IMR-90 (cell line): ENCODE data around the genes SMIM10L2A, CT45A5, CT45A2 and FHL1.

DNA sequence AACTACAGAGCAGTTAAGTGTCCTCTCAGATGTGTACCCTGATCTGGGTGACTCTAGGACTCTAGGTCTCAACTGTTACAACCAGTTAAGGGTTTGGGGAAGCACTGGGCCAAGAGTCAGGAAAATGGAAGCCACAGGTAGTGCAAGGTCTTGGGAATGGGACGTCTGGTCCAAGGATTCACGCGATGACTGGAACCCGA is 362 bp upstream of the HPRT1 start:
- RRBS: no CpG with 5 or more reads among the region's 4 CpGs
CAGE:
- cytosol, long polyA plus RNA: no peak
- long polyA plus RNA: no peak
- nucleus, long polyA plus RNA: no peak

- RRBS: no CpG with 5 or more reads among the region's 1 CpG
CAGE:
- cytosol, long polyA plus RNA: no peak
- long polyA plus RNA: no peak
- nucleus, long polyA plus RNA: no peak
Measured at GRCh38 chrX:135033374-135033616, 1.1 kb downstream of the RTL8C start.

- RRBS: no CpG with 5 or more reads among the region's 4 CpGs
CAGE:
- cytosol, long polyA plus RNA: no peak
- long polyA plus RNA: no peak
- nucleus, long polyA plus RNA: no peak
Measured at GRCh38 chrX:135331837-135332286, 12.0 kb downstream of the ZNF75D start.

GRCh38 chrX:135421416-135422634 is at the start of gene SMIM10L2A:
TSS of gene SMIM10L2A (plus strand) at chrX:135421944.
- RRBS: 19% methylated on average over 14 of the region's 124 CpGs
CAGE:
- cytosol, long polyA plus RNA: no peak
- long polyA plus RNA: no peak
- nucleus, long polyA plus RNA: no peak

DNA sequence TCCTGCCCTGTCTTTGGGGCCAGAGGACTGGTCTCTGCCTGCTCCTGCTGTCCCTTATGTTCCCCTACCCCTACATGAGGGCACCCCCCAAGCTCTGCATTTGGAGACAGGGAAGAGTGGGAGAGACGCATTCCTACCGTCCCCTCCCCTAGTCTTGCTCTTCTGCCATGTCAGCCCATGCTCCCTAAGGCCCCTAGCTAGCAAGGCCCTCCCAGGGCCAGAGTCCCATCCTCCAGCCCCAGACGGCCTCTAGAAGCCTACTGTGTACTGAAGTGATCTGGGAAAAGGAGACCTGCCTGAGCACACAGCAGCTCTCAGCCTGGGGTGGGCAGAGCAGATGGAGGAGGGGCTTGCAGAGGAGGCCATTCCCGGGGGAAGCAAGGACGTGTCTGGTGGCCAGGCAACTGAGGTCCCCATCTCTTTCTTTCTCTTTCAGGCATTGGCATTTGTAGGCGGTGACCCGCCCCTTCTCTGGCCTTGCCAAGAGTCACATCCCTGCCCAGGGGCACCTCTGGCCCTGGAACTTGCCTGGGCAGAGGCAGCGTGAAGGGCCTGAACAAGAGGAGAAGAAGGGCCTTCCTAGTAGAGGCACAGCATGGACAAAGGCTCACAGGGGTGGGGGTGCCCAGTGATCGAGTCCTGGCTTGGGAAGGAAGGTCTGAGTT is 1.6 kb downstream of the SMIM10L2A start:
- RRBS: no CpG with 5 or more reads among the region's 9 CpGs
CAGE:
- cytosol, long polyA plus RNA: no peak
- long polyA plus RNA: no peak
- nucleus, long polyA plus RNA: no peak

- RRBS: no CpG with 5 or more reads among the region's 16 CpGs
CAGE:
- cytosol, long polyA plus RNA: no peak
- long polyA plus RNA: no peak
- nucleus, long polyA plus RNA: no peak
Measured at GRCh38 chrX:135785422-135785818, at the start of gene CT45A5. TSS of gene CT45A5 (minus strand) at chrX:135785503.

- RRBS: no CpG with 5 or more reads among the region's 16 CpGs
CAGE:
- cytosol, long polyA plus RNA: no peak
- long polyA plus RNA: no peak
- nucleus, long polyA plus RNA: no peak
Measured at GRCh38 chrX:135819866-135820228, at the start of gene CT45A2. TSS of gene CT45A2 (minus strand) at chrX:135820012.

DNA sequence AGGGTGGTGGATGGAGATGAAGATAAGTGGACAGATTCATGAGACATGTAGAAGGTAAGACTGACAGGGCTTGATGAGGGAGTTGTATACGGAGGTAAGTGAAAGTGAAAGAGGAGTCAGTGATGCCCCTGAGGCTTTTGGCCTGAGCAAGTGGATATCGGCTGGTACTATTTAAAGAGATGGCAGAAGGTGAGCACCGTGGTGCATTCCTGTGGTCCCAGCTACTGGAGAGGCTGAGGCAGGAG is 85.4 kb downstream of the SLC9A6 start:
- RRBS: no CpG with 5 or more reads among the region's 3 CpGs
CAGE:
- cytosol, long polyA plus RNA: no peak
- long polyA plus RNA: no peak
- nucleus, long polyA plus RNA: no peak

- RRBS: no CpG with 5 or more reads among the region's 9 CpGs
CAGE:
- cytosol, long polyA plus RNA: no peak
- long polyA plus RNA: no peak
- nucleus, long polyA plus RNA: no peak
Measured at GRCh38 chrX:136143713-136144322, 53.0 kb upstream of the FHL1 start.

GRCh38 chrX:136159549-136159925 is 37.3 kb upstream of the FHL1 start:
- RRBS: no CpG with 5 or more reads among the region's 2 CpGs
CAGE:
- cytosol, long polyA plus RNA: no peak
- long polyA plus RNA: no peak
- nucleus, long polyA plus RNA: no peak

DNA sequence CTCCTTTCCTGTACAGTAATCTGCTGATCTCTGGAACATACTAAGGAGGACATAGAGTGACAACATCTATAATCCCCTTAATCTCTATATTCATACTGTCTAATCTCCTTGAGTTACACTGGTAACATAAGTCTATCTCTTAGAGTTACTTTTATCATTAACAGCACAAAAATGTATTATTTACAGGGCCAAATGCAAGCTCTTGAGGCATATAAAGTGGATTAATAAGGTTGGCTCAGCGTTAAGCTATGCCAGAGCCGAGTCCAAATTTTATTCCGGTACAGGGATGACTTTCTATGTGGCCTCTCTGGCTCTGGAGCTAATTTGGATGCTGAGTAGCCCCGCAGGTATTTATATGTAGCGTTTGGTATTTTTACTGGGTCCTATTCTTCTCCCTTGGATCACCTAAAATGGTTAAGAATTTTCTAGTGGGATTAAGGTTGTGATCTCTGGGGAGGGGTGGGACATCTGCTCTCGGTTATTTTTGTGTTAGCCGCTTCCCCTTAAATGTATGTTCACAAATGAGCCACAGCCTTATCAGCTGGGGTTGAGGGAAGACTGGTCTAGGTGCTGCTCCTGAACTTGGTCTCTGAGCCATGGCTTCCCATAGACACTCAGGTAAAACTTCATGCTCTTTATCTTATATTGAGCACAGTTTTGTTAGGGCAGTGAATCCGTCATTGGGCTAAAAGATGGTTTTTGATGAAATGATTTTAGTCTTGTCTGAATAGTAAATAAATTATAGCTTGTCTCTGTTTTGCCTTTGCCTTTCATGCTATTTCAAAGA is at the start of gene FHL1:
Gene FHL1 (plus strand): TSS at position 531 of the 787 bp plus-strand sequence.
- RRBS: no CpG with 5 or more reads among the region's 8 CpGs
CAGE:
- cytosol, long polyA plus RNA: no peak
- long polyA plus RNA: no peak
- nucleus, long polyA plus RNA: no peak

DNA sequence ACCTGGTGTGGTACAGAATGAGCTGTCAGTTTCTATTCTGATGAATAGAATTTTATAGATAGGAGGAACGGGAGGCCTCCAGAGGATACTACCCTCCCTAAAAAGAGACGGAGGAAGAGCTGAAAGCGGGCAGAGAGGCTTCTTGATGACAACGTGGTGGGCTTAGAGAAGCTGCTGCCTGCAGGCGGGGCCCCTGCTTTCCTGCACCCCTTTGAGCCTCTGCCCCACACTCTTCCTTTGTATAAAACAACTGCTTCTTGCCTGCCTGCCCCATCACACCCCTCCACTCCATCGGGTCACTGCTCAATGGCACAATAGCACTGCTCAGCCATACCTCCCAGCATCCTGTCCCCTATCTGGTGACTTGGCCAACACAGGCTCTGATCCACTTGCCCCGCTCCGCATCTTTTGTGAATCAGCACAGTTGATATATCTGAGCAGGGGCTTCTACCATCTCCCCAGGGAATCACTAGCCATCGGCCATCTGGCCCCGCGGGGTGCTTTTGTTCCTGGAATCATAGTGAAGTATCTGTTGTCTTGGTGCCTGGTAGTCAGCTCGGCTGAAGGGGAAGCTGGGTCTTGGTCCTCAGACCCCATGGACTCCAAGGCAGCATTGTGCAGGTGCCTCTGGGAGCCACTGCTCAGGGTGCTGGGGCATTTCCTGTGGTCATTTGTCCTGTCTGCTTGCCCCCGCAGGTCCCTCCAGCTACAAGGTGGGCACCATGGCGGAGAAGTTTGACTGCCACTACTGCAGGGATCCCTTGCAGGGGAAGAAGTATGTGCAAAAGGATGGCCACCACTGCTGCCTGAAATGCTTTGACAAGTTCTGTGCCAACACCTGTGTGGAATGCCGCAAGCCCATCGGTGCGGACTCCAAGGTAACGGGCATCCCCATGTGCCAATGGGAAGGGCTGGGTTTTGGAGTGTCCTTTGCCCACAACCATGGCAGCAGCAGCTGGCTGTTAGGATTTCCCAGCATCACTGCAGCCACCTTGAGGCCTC is 9.2 kb downstream of the FHL1 start:
- RRBS: no CpG with 5 or more reads among the region's 18 CpGs
CAGE:
- cytosol, long polyA plus RNA: no peak
- long polyA plus RNA: no peak
- nucleus, long polyA plus RNA: no peak

- RRBS: 34% methylated on average over 5 of the region's 32 CpGs
CAGE:
- cytosol, long polyA plus RNA: no peak
- long polyA plus RNA: no peak
- nucleus, long polyA plus RNA: no peak
Measured at GRCh38 chrX:136209125-136209931, 12.5 kb downstream of the FHL1 start.

- RRBS: 26% methylated on average over 16 of the region's 62 CpGs
CAGE:
- cytosol, long polyA plus RNA: no peak
- long polyA plus RNA: no peak
- nucleus, long polyA plus RNA: no peak
Measured at GRCh38 chrX:136250472-136251198, 565 bp downstream of the MAP7D3 start.

- RRBS: no CpG with 5 or more reads among the region's 18 CpGs
CAGE:
- cytosol, long polyA plus RNA: no peak
- long polyA plus RNA: no peak
- nucleus, long polyA plus RNA: no peak
Measured at GRCh38 chrX:137031919-137032190, 1.9 kb downstream of the GPR101 start.

GRCh38 chrX:137052144-137052510 is 18.3 kb upstream of the GPR101 start:
- RRBS: no CpG with 5 or more reads among the region's 23 CpGs
CAGE:
- cytosol, long polyA plus RNA: no peak
- long polyA plus RNA: no peak
- nucleus, long polyA plus RNA: no peak

DNA sequence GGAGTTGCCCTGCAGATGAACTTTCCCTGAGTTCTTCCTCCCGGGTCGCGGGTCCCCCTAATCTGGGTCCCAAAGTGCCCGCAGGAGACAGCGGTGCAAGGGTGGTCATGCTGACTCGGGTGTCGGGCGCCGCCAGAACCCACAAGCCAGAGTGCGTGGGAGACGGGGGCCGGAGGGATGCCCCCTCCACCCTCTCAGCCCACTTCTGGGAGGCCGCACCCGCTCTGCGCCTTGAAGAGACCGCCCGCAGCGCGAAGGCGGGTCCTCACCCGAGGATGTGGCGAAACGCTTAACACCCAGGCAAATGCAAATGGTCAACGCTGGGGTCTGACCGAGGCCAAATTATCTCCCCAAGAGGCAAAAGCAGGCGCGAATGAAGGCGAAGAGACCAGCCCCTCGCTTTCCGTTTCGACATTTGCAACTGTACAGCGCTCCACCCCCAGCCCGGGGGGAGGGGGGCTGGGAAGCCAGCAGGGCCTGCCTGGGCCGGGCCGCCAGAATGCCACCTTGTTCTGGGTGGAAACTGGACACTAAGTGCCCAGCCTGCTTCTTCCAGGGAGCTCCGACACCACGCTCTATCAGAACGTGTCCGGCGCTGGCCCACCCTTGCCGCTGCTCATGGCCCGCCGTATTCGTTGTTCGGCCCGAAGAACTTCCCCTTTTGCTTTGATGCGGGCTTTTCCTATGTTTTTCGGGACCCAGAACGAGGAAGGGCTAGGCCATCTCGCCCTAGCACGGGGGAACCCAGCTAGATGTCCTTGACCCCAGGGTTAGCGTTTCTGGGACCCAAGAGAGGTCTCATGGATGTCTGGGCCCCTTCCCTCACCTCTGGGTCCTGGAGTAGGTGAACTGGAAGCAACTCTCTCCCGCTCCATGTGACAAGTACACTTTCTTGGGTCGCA is 137.6 kb upstream of the ZIC3 start:
- RRBS: 23% methylated on average over 7 of the region's 54 CpGs
CAGE:
- cytosol, long polyA plus RNA: no peak
- long polyA plus RNA: no peak
- nucleus, long polyA plus RNA: no peak

- RRBS: 26% methylated on average over 5 of the region's 72 CpGs
CAGE:
- cytosol, long polyA plus RNA: no peak
- long polyA plus RNA: no peak
- nucleus, long polyA plus RNA: no peak
Measured at GRCh38 chrX:137566197-137567062, 503 bp downstream of the ZIC3 start.

DNA sequence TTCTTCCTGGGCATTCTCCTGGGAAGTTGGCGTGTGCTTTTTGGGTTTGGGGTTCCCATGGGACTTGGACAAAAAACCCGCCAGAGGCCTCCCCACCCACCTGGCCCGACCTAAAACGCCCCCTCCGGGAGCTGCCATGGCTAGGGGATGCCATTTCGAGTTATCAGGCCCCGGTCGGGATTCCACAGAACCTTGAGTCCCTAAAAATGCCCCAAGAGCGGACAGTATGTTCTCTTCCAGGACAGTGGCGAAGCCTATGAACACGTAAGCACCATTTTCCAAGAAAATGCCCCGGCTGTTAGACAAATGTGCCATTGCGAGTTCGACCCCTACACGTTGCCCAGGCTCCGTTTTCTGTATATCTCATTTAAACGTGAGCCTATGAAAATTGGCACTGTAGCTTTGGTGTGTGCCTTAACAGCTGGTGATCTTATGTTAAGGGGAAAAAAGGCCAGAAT is 9.0 kb downstream of the ZIC3 start:
- RRBS: 7% methylated on average over 2 of the region's 17 CpGs
CAGE:
- cytosol, long polyA plus RNA: no peak
- long polyA plus RNA: no peak
- nucleus, long polyA plus RNA: no peak

- RRBS: no CpG with 5 or more reads among the region's 4 CpGs
CAGE:
- cytosol, long polyA plus RNA: no peak
- long polyA plus RNA: no peak
- nucleus, long polyA plus RNA: no peak
Measured at GRCh38 chrX:137997955-137998269, 432.0 kb downstream of the ZIC3 start.